ENCODE measurements around the gene SGPL1.

- PRO-cap: no peak
- RAMPAGE, long total RNA, 4 experiments: no peak in any of the 4 experiments
Observed at GRCh38 chr10:70753871-70754385, 31.2 kb downstream of the TBATA start.

DNA sequence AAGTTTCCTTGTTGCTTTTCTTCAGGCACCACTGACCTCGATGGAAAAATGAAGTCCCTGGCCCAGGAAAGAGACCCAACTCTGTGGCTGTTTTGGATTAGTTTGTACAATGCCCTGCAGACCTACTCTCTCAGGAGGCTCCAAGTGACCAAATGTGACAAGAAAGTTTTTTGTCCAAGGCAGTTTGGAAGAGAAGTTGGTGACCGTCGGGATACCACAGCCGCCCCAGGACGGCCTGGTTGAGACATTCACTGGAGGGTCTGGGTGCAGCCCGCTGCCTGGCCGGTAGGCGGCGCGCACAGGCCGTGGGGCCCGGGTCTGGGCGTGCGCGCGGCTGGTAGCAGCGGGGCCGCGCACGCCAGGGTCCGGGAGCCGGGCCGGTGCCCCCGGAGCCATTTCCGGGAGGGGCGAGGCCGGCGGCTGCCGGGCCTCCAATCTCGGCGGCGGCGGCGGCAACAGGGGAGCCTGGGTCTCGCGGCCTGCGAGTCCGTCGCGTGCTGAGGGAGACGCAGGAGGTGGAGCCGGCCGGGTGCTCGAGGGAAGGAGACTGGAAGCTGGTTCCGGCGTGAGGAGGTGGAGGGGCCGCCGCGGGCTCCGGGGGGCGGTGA lies at the start of gene SGPL1:
TSS of gene SGPL1 (plus strand) at position 395 of the 608 bp plus-strand sequence.
- PRO-cap: bidirectional peak, plus-strand start at position 396 of the sequence, minus-strand start at position 220 of the sequence
- RAMPAGE, long total RNA, 4 experiments: start-site peak on the plus strand in 4 of 4 experiments, centred at positions 426 to 448 of the sequence, 432 to 749 reads per replicate

- PRO-cap: no peak
- RAMPAGE, long total RNA, 4 experiments: no peak in any of the 4 experiments
Observed at GRCh38 chr10:70887075-70887214, 1.4 kb downstream of the PCBD1 start.

DNA sequence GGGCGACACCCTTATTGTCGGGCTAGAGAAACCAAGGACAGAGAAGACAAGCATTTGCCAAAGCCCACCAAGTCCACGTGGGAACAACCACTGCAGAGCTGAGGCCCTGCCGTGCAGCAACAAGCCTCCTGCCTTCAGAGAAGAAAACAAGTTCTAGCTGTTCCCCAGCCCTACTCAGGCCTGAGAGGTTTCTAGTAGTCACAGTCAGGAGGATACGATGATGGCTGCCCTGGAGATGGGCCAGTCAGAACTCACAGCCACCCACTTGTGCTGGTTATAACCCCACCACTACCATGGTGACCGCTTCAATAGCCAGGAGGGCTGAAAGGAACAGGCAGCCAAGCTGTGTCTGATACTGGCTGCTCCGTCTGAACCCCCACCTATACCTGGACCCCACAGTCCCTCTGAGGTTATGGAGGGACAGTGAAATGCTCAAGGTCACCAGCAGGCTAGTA lies 125.7 kb upstream of the PCBD1 start:
- PRO-cap: no peak
- RAMPAGE, long total RNA, 4 experiments: no peak in any of the 4 experiments

DNA sequence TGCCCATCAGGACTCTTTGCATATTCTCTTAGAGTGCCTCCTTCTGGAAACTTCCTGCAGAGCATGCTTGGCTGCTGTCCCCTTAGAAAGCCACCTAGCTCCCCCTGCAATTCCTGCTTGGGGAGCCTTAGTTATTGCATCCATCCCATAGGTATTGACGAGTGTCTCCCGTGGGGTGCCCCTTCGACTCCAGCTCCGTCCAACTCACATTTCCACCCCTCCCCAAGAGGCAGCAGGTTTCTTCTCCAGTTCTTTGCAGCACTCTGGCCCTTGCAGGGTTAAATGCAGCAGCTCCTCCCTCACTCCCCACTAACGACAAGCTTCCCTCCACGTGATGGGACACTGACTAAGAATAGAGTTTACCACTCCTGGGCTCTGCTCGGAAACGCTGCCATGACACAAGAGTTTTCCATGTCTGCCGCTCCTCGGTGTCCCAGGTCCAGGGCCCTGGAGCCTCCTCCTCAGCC lies 147.8 kb upstream of the UNC5B start:
- PRO-cap: no peak
- RAMPAGE, long total RNA, 4 experiments: no peak in any of the 4 experiments

- PRO-cap: bidirectional peak, plus-strand start at chr10:71244231, minus-strand start at chr10:71244038
- RAMPAGE, long total RNA, 4 experiments: no peak in any of the 4 experiments
Observed at GRCh38 chr10:71243845-71244372, 31.5 kb downstream of the UNC5B start.

DNA sequence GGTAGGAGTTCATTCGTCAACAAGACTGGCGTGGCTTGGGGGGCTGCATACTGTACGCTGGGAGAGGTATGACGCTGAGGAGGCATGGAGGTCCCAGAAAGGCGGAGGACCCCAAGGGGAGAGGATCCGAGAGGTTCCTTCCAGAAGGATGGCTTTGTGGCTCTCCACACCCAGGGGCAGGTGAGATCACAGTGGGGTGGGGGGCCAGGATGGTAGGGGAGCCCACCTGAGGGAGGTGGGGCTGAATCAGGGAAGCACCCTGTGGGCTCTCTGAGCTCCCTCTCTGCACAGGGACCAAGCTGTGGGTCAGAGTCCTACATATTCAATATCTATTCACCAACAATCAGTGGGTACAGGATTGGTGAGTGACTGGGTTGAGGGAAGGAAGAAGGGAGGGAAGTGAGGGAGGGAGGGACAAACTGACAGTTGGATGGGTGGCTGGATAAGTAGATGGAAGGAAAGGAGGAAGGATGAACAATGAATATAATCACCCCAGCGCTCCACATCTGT lies 33.9 kb downstream of the UNC5B start:
- PRO-cap: no peak
- RAMPAGE, long total RNA, 4 experiments: start-site peak on the plus strand in 1 of 4 experiments, centred at position 186 of the sequence, 12 reads per replicate

GRCh38 chr10:71248945-71249452 lies 36.6 kb downstream of the UNC5B start:
- PRO-cap: no peak
- RAMPAGE, long total RNA, 4 experiments: start-site peak on the plus strand in 1 of 4 experiments, at chr10:71249101-71249278 at its widest, 7 reads per replicate

GRCh38 chr10:71300586-71301354 lies 18.3 kb upstream of the SLC29A3 start:
- PRO-cap: no peak
- RAMPAGE, long total RNA, 4 experiments: no peak in any of the 4 experiments

DNA sequence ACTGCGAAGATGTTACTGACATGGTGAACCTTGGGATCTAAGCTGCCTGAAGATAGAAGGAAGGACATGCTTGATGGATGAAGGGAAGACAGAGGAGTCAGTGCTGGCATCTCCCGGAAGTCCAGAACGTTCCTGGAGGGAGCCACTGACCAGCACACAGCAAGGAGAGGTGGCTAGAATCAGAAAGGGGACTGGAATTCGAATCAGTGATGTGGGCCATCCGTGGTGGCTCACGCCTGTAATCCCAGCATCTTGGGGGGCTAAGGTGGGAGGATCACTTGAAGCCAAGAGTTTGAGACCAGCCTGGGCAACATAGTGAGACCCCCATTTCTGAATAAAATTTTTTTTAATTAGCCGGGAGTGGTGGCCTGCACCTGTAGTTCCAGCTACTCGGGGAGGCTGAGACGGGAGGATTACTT lies 5.3 kb upstream of the SLC29A3 start:
- PRO-cap: no peak
- RAMPAGE, long total RNA, 4 experiments: no peak in any of the 4 experiments

DNA sequence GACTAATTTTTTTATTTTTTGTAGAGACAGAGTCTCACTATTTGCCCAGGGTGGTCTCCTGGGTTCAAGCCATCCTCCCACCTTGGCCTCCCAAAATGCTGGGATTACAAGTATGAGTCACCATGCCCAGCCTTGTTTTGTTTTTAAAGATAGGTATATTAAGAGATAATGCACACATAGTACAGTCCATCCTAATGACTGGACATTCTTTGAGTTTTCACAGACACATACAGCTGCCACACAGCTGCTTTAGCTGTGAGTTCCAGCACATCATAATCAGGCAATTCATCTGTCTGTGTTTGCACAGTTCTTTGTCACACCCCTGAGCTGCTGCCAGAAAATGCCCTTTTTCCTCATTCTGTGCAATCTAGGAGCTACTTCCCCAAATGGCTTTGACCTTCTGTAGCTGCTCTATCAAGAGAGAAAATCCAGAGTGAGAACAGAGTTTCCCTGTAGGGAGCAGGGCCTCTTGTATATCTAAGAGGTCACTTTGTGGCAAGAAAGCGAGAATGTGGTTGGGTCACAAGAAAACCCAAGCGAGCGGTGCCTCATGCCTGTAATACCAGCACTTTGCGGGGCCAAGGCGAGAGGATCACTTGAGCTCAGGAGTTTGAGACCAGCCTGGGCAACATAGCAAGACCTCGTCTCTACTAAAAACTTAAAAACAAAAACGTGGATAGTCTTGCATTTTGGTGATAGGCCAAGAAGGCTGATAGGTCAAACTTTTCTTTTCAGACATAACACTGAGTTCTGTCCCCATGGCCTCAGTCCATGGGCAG lies 24.3 kb downstream of the SLC29A3 start:
- PRO-cap: no peak
- RAMPAGE, long total RNA, 4 experiments: no peak in any of the 4 experiments

- PRO-cap: no peak
- RAMPAGE, long total RNA, 4 experiments: no peak in any of the 4 experiments
Observed at GRCh38 chr10:71397848-71398296, 1.2 kb downstream of the CDH23 start.

DNA sequence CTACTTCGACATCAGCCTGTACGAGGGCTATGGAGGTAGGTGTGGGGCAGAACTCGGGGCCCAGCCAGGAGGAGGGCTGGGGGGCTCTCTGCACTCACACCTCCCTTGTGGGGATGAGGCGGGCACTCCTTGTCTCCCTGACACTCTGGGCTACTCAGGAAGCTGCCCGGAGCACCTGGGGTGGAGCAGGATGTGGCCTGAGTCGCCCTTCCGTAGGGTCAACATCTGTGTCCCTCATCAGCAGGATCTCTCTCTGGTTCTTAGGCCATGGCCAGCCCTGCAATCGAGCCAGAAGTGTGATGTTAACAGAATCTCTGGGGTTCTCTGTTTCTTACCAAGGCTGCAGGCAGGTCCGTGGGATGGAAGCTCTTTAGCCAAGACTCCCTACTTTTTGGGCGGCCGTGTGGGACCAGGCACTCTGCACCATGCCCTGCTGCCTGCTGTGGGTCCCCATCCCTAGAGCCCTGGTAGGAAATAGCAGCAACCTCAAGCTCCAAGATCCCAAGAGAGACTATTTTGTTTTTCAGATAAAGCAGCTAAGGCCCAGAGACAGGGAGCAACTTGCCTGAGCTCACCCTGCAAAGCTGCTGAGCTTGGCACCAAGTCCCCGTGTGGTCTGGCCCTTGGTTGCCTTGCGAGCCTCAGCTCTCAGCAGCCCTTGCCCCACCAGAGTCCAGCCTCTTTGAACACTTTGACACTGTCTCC lies 40.0 kb downstream of the C10orf105 start:
- PRO-cap: no peak
- RAMPAGE, long total RNA, 4 experiments: no peak in any of the 4 experiments

- PRO-cap: bidirectional peak, plus-strand start at chr10:71713150, minus-strand start at chr10:71713046
- RAMPAGE, long total RNA, 4 experiments: no peak in any of the 4 experiments
Observed at GRCh38 chr10:71712375-71713260, 7.0 kb downstream of the C10orf105 start.

- PRO-cap: no peak
- RAMPAGE, long total RNA, 4 experiments: no peak in any of the 4 experiments
Observed at GRCh38 chr10:71754663-71755004, 18.7 kb downstream of the VSIR start.

DNA sequence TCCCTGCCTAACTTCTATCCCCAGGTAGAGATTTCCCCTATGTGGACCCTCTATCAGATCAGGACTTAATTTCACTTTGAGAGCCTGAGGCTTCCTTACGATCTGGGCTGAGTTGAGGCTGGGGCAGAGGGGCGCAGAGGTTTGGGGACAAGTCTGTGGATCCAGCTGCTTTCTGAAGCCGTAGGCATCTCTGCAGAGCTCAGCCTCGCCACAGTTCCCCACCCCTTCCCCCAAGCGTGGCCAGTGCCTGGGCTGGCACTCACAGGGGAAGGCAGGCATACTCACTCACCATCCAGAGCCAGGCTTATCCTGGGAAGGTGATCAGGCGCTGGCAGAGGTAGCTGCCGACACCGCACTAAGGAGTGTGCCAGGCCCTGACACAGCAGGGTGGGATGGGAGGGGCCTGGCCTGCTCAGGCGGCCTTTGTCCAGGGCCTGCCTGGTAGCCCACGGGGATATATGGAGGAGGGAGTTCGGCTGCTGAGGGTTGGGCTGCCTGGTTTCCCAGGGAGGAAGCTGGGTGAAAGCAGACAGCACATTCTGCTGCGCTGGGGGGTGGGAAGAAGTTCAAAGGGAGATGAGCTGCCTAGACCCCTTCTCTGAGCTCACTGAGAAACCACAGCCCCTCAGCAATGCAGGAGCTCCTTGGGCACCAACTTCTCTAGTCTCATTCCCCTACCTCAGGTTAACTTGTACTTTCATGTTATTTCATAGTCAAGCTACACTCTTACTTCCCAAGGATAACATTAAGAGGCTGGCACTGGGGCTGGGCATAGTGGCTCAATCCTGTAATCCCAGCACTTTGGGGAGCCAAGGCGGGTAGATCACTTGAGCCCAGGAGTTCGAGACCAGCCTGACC lies 15.8 kb downstream of the VSIR start:
- PRO-cap: bidirectional peak, plus-strand start at position 486 of the sequence, minus-strand start at position 357 of the sequence
- RAMPAGE, long total RNA, 4 experiments: no peak in any of the 4 experiments

GRCh38 chr10:71760653-71761856 lies 12.3 kb downstream of the VSIR start:
- PRO-cap: no peak
- RAMPAGE, long total RNA, 4 experiments: no peak in any of the 4 experiments

DNA sequence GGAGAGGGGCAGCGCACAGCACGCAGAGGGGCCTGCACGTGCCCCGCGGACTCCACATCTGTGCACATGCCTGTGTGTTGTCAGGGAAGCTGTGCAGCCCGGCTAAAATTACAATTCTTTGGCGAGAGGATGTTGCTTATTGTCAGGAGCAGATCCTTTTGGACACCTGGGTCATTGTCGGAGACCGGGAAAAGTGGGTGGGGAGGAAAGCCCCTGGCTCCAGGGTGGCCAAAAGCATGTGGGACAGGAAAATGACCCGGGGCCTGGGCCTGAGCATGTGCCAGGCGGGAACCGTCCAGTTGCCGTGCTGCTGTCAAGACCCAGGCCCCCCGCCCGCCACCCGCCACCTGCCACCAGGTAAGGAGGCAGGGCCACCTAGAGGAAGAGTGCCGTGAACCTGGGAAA lies 7.3 kb downstream of the VSIR start:
- PRO-cap: no peak
- RAMPAGE, long total RNA, 4 experiments: no peak in any of the 4 experiments

- PRO-cap: bidirectional peak, plus-strand start at chr10:71770981, minus-strand start at chr10:71770946
- RAMPAGE, long total RNA, 4 experiments: start-site peak on the minus strand in 1 of 4 experiments, at chr10:71771309-71771641 at its widest, 16 reads per replicate
Observed at GRCh38 chr10:71770678-71771934, 2.2 kb downstream of the VSIR start.

GRCh38 chr10:71774206-71774769 lies 968 bp upstream of the VSIR start:
- PRO-cap: no peak
- RAMPAGE, long total RNA, 4 experiments: no peak in any of the 4 experiments